ENCODE data around the genes TEX50, ANKRD45 and ZBTB37.

GRCh38 chr1:172746245-172746667, 87.4 kb downstream of the FASLG start:
- PRO-cap, 4 experiments: peak in 2 of 4 experiments; most common plus-strand start chr1:172746576 (in 1); most common minus-strand start chr1:172746400 (in 2)
- RAMPAGE, long total RNA, 2 experiments: no peak in any of the 2 experiments
- RRBS: no CpG with 5 or more reads among the region's 1 CpG

- PRO-cap, 4 experiments: no peak in any of the 4 experiments
- RAMPAGE, long total RNA, 2 experiments: no peak in any of the 2 experiments
- RRBS: no CpG with 5 or more reads among the region's 2 CpGs
Observed at GRCh38 chr1:172906603-172907196, 144.0 kb downstream of the TNFSF18 start.

- PRO-cap, 4 experiments: no peak in any of the 4 experiments
- RAMPAGE, long total RNA, 2 experiments: no peak in any of the 2 experiments
- RRBS: no CpG with 5 or more reads among the region's 4 CpGs
Observed at GRCh38 chr1:173190440-173191003, 16.6 kb downstream of the TNFSF4 start.

- PRO-cap, 4 experiments: no peak in any of the 4 experiments
- RAMPAGE, long total RNA, 2 experiments: no peak in any of the 2 experiments
- RRBS: no CpG with 5 or more reads among the region's 3 CpGs
Observed at GRCh38 chr1:173414152-173414652, 62.9 kb upstream of the PRDX6 start.

GRCh38 chr1:173425823-173426481, 51.2 kb upstream of the PRDX6 start:
- PRO-cap, 4 experiments: no peak in any of the 4 experiments
- RAMPAGE, long total RNA, 2 experiments: no peak in any of the 2 experiments
- RRBS: no CpG with 5 or more reads among the region's 5 CpGs

DNA sequence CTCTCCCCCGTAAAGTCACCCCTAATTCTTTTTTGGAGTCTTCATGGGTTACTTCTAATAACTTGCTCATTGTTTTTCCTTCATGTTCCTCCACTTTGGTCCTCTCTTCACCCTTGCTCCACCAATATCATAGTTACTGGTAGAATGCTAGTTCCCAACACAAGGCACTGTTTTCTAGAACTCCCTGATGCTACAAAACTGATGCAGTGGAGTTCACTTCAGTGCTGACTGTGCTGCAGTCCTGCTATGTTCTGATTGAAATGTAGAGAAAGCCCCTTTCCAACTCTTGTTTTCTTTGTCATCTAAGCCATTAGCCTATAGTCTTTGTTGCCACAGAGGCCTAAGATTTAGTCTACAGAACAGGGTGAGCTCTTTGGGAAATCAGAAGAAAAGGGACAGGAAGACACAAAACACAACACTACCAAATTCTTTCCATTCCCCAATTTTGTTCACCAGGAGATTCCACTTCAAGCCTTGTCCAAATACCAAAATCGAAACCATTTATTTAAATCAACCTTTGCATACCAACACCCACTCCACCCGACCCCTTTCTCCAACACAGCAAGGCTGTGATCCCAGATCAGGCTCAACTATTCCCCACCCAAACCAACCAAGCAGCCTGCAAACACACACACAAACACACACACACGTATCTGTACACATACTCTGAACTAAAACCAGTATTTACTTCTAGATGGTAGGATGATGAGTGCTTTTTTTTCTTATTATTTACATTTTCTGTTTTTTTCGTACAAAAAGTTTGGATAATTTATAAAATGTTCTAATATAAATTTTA, 33.3 kb upstream of the PRDX6 start:
- PRO-cap, 4 experiments: no peak in any of the 4 experiments
- RAMPAGE, long total RNA, 2 experiments: no peak in any of the 2 experiments
- RRBS: no CpG with 5 or more reads among the region's 5 CpGs

GRCh38 chr1:173490772-173491636, 13.9 kb downstream of the PRDX6 start:
- PRO-cap, 4 experiments: no peak in any of the 4 experiments
- RAMPAGE, long total RNA, 2 experiments: no peak in any of the 2 experiments
- RRBS: no CpG with 5 or more reads among the region's 5 CpGs

GRCh38 chr1:173635127-173635537, at the start of gene TEX50:
TSS of gene TEX50 (plus strand) at chr1:173635338.
- PRO-cap, 4 experiments: no peak in any of the 4 experiments
- RAMPAGE, long total RNA, 2 experiments: no peak in any of the 2 experiments
- RRBS: no CpG with 5 or more reads among the region's 1 CpG

DNA sequence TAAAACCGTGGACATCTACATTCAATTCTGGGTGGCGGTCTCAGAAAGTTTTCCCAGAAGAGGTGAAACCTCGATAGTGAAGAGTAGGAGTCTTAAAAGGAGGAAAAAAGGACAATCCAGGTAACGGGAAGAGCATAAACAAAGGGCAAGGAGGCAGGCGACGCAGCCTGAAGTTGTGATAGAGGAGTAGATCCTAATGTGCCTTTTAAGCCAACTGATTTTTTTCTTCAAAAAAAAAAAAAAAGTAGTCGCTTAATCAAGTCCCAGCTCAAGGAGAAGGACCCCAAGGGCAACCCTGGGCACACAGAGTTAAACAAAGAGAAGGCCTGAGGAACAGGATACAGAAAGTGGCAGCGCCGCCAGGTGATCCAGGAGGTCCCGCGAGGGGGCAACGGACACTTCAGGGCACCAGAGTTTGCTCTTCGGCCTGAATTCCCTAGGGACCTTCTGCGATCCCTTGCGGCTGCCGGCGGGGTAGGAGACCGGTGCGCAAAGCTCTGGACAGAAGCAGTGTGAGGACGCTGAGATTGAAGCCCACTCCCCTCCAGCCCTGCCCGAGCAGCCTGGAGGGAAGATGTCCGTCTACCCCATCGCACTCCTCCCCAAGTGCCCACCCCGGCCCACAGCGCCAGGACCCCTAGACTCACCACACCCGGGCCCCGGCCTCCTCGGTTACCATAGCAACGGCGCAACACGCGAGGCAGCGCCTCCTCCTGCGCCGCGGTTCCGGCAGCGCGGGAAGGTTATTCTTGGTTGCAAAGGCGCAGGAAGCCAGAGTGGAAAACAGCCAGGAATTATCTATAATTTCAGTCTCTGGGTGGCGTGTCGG, at the start of gene ANKRD45:
TSS of gene ANKRD45 (minus strand) at position 682 of the 829 bp plus-strand sequence.
- PRO-cap, 4 experiments: peak in 3 of 4 experiments; most common plus-strand start position 740 of the sequence (in 1); most common minus-strand start position 674 of the sequence (in 3)
- RAMPAGE, long total RNA, 2 experiments: no peak in any of the 2 experiments
- RRBS: under 1% methylated on average over 11 of the region's 42 CpGs

GRCh38 chr1:173733623-173734424, 19.0 kb downstream of the KLHL20 start:
- PRO-cap, 4 experiments: no peak in any of the 4 experiments
- RAMPAGE, long total RNA, 2 experiments: no peak in any of the 2 experiments
- RRBS: no CpG with 5 or more reads among the region's 15 CpGs

GRCh38 chr1:173868133-173869132, at the start of gene ZBTB37:
TSS of gene ZBTB37 (plus strand) at chr1:173868380.
- PRO-cap, 4 experiments: peak in 4 of 4 experiments; most common plus-strand start chr1:173868380 (in 4); most common minus-strand start chr1:173868448 (in 3)
- RAMPAGE, long total RNA, 2 experiments: no peak in any of the 2 experiments
- RRBS: 3% methylated on average over 29 of the region's 65 CpGs

GRCh38 chr1:174265136-174265839, 106.0 kb downstream of the RABGAP1L start:
- PRO-cap, 4 experiments: no peak in any of the 4 experiments
- RAMPAGE, long total RNA, 2 experiments: no peak in any of the 2 experiments
- RRBS: no CpG with 5 or more reads among the region's 1 CpG

- PRO-cap, 4 experiments: no peak in any of the 4 experiments
- RAMPAGE, long total RNA, 2 experiments: no peak in any of the 2 experiments
Observed at GRCh38 chr1:174819308-174820191, 180.2 kb upstream of the CACYBP start.

GRCh38 chr1:174872579-174873082, 127.1 kb upstream of the CACYBP start:
- PRO-cap, 4 experiments: no peak in any of the 4 experiments
- RAMPAGE, long total RNA, 2 experiments: no peak in any of the 2 experiments
- RRBS: no CpG with 5 or more reads among the region's 2 CpGs

- PRO-cap, 4 experiments: no peak in any of the 4 experiments
- RAMPAGE, long total RNA, 2 experiments: no peak in any of the 2 experiments
- RRBS: no CpG with 5 or more reads among the region's 1 CpG
Observed at GRCh38 chr1:174975659-174976332, 24.0 kb upstream of the CACYBP start.

DNA sequence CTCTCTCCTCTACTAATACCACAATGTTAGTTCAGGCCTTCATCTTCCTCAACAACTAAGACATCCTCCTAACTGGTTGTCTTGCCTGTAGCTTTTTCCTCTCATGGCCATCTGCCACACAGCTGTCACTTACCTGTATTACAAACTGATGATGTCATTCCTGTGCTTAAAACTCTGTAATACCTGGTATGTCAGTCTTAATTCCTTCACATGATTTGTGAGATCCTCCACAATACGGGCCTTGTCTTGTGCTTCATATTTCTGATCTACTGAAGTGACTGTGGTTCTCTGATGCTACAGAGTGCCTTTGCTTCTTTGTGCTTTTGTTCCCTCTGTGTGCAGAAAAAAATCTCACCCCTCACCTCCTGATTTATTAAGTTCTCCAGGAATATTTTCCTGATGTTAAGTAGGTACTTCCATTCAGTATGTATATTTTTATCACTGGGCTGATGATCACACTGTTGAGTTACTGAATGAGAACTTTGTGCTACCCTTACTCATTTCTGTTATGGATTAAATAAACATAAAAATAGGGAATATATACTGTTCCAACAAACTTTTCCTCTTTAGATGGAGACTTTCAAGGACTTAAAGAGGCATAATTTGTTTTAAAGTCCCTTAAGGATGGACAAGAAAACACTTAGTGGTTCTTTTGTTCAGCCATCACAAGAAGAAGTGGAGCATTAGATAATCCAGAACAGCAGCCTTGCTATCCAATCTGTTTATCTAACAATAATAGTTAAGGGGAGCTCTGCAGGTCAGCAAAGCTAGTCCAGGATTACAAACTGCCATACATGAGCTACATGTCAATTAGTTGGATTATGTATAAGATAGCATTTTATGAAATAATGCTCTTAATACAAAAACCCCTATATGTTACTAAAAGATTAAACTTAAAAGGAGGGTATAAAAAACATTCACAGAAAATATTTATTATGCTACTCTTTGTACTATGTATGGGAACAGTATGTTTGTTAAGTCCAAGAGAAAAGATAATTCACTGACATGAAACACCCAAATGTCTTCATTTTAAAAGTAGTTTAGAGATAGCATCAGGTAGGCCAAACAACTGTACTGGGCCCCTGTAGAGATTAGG, 9.4 kb downstream of the MRPS14 start:
- PRO-cap, 4 experiments: no peak in any of the 4 experiments
- RAMPAGE, long total RNA, 2 experiments: no peak in any of the 2 experiments
- RRBS: no CpG with 5 or more reads among the region's 1 CpG

GRCh38 chr1:175044222-175044463, 20.9 kb upstream of the MRPS14 start:
- PRO-cap, 4 experiments: peak in 1 of 4 experiments; most common minus-strand start chr1:175044341 (in 1)
- RAMPAGE, long total RNA, 2 experiments: no peak in any of the 2 experiments
- RRBS: no CpG with 5 or more reads among the region's 4 CpGs

- PRO-cap, 4 experiments: no peak in any of the 4 experiments
- RAMPAGE, long total RNA, 2 experiments: no peak in any of the 2 experiments
- RRBS: no CpG with 5 or more reads among the region's 1 CpG
Observed at GRCh38 chr1:176066731-176067199, 140.3 kb downstream of the COP1 start.

DNA sequence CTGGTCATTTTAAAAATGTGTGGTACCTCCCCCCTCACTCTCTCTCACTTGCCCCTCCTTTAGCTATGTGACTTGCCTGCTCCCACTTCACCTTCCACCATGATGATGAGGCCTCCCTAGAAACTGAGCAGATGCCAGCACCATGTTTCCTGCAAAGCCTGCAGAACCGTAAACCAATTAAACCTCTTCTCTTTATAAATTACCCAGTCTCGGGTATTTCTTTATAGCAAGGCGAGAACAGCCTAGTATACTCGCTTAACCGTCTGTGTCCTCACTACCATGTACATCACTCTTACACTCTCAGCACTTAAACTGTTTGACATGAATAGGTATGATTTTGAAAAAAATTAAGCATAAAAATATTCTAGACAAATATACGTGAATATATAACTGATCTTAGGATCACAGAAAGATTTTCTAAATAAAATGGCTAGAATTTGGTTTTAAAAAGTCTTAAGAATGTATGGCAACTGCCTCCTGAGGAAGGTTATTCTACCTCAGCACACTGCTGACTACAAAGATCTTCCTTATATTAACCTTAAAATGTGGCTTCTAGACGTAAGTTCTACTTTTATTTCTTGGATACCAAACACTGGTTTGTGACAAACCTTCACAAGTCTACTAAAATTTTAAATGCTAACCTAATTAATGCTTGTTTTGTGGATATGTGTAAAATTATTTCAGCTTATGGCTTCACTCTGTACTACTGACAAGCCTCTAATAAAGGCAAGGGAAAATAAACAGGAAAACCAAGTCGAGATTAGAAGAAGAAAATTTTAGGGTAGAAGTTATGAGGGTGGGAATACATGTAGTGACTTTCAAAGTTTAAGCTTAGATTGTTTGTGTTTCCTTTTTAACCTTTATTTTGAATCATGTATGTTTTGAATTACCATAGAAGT, 135.6 kb downstream of the COP1 start:
- PRO-cap, 4 experiments: no peak in any of the 4 experiments
- RAMPAGE, long total RNA, 2 experiments: no peak in any of the 2 experiments
- RRBS: no CpG with 5 or more reads among the region's 8 CpGs

DNA sequence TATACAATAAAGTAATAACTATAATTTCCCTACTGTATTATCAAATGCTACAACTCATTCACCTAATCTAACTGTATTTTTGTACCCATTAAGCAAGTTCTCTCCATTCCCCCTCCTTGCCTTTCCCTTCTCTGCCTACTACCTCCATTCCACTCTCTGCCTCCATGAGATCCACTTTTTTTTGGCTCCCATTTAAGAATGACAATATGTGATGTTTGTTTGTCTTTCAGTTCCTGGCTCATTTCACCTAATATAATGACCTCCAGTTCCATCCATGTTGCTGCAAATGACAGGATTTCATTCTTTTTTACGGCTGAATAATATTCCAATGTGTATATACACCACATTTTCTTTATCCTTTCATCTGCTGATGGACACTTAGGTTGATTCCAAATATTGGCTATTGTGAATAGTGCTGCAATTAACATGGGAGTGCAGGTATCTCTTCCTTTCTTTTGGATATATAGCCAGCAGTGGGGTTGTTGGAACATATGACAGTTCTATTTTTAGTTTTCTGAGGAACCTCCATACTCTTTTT, 94.4 kb downstream of the COP1 start:
- PRO-cap, 4 experiments: no peak in any of the 4 experiments
- RAMPAGE, long total RNA, 2 experiments: no peak in any of the 2 experiments
- RRBS: no CpG with 5 or more reads among the region's 1 CpG

Measured in uterus (tissue), 7 donors.